T47D (cell line): ENCODE measurements around the gene TAGLN2.

DNA sequence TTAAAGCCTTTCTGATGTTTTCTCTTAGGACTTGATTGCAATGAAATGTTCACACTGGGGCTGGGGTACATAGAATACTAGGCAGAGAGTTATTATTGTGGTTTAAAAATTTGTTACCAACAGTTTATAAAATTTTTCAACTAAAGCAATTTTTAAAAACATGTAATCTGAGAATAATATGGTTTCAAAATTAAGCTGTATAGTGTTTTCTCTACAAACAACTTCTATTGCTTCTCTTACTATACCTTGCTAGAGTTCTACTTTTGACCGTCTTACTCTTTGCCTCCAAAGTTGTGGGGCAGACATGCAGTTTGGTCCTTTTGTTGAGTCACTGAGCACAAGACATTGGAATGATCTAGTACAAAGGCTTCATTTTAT lies 28.6 kb downstream of the OR10J1 start:
- RRBS = no CpG with 5 or more reads among the region's 1 CpG

DNA sequence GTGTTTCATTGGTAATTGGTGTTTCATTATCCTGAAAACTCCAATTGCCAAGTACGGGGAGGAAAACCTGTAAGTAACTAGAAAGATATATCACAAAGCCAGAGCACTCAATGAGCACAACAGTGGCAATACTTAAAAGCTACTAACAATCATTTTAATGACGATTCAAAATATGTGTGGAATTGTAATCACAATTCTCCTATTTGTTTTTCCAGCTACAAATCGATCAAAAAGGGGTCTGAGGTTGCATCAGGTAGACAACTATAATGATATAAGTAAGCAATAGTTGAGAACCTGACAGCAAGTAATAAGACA lies 1.3 kb downstream of the APCS start:
- RRBS = no CpG with 5 or more reads among the region's 3 CpGs

DNA sequence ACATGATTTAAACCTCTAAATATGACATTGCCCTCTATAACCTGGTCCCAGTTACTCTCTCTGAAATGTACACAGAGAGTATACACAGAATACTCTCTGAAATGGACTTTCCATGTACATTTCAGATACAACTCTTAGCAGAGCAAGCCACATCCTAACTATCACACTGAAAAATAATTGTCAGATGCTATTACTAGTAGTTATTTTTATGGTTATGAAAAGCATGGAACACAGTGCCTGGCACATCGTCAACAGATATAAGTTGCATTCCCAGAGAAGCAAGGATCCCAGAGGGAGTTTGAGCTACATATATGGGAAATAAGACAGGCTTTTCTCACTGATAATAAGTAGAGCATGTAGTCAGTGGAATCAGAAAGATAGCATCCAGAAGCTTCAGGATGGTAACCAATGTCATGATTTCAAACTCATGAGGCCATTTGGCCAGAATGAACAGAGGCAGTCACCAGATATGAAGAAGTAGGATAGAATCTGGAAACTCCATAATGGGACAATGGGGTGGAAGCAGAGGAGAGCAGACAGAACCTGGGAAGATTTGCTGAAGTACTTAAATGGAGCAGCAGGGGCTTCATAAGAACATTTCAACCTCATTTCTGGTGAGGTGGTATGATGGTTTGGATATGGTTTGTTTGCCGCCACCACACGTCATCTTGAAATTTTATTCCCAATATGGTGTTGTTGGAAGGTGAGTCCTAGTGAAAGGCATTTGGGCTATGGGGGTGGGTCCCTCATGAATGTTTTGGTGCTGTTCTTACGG lies 2.0 kb downstream of the APCS start:
- RRBS = no CpG with 5 or more reads among the region's 4 CpGs

DNA sequence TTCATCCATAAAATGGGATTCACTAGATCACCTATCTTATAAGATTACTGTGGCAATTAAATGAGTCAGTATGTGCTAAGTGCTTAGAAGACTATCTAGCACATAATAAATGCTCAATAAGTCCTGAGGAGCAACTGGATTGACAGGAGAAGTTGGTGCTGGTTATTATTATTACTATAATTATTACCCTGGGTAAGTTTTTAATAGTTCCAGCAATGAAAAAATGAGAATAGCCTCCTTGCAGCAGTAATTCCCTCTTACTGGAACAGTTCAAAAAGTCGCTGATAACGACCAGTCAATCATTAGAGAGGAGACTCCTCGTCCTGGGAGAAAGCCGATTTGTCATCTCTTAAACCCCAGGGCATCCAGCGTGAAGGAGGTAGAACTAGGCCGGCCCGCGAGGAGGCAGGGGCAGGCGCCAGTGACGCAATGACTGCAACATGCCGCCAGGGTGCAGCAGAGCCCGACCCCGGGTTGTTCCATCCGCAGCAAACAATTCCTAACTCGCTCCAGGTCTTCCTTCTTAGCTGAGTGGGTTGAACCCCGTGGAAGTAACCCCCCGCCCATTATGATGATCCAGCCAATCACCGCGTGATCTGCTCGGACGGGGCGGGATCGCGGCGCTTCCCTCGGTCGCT lies 407 bp upstream of the DUSP23 start:
- RRBS = 2% methylated on average over 8 of the region's 27 CpGs

DNA sequence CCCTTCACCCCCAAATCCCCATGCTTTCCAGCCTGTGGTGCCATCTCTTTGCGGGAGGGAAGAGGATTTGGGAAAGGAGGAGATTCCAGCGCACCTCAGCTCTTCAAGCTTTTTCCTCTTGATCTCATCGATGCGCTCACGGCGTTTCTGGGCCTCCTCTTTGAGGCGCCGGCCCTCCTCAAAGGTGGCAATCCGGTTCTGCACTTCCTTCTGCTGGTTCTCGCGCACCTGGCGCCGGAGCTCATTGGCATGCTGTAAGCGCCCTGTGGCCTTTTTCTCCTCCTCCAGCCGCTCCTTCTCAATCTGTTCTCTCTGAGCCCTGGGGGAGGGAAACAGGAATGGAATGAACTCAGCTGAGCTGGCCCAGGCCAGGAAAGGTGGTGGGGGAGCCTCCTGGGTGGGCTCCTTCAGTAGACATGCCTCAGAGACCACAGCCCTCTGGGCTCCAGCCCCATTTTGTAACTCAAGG lies 10.4 kb upstream of the VSIG8 start:
- RRBS = 71% methylated on average over 3 of the region's 15 CpGs

- RRBS = no CpG with 5 or more reads among the region's 9 CpGs
These were observed 14.1 kb upstream of the VSIG8 start for GRCh38 chr1:159876605-159877007.

- RRBS = no CpG with 5 or more reads among the region's 6 CpGs
These were observed 2.5 kb downstream of the TAGLN2 start for GRCh38 chr1:159922820-159923115.

DNA sequence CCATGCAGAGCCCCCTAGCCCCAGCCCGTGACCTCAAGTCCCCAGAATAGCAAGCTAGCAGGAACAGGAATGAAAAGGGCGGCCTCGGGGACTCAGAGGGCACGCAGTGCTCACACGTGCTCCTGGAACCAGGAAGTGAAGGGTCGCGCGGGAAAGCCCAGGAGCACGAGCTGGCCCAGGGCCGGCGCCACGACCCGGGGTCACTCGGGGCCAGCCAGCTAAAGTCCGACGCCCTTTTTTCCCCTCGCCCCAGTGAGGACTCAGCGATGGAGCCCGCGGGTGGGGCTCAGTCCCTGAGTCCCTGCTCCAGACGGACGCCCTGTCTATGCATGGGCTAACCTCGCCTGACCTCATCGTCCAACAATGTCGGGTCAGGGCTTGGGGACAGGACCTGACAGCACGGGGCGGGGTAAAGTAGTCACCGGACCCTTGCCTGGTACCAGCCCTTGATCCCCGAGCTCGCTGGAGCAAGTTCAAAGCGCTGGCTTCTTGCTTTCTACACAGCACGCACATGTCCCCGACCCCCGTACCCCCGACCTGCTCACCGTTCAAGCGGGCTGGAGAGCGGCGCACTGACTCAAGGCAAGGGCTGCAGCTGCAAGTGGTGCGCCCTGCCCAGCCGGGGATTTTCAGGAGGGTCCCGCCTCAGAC lies at the start of gene TAGLN2:
TSS of gene TAGLN2 (minus strand) at position 603 of the 651 bp plus-strand sequence.
- RRBS = 0% methylated on average over 2 of the region's 42 CpGs

DNA sequence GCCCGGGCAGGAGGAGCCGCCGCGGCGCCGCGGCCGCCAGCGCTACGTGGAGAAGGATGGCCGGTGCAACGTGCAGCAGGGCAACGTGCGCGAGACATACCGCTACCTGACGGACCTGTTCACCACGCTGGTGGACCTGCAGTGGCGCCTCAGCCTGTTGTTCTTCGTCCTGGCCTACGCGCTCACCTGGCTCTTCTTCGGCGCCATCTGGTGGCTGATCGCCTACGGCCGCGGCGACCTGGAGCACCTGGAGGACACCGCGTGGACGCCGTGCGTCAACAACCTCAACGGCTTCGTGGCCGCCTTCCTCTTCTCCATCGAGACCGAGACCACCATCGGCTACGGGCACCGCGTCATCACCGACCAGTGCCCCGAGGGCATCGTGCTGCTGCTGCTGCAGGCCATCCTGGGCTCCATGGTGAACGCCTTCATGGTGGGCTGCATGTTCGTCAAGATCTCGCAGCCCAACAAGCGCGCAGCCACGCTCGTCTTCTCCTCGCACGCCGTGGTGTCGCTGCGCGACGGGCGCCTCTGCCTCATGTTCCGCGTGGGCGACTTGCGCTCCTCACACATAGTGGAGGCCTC lies 2.8 kb downstream of the KCNJ9 start:
- RRBS = 39% methylated on average over 11 of the region's 65 CpGs

GRCh38 chr1:160095516-160096458 lies 2.6 kb downstream of the IGSF8 start:
- RRBS = no CpG with 5 or more reads among the region's 3 CpGs

DNA sequence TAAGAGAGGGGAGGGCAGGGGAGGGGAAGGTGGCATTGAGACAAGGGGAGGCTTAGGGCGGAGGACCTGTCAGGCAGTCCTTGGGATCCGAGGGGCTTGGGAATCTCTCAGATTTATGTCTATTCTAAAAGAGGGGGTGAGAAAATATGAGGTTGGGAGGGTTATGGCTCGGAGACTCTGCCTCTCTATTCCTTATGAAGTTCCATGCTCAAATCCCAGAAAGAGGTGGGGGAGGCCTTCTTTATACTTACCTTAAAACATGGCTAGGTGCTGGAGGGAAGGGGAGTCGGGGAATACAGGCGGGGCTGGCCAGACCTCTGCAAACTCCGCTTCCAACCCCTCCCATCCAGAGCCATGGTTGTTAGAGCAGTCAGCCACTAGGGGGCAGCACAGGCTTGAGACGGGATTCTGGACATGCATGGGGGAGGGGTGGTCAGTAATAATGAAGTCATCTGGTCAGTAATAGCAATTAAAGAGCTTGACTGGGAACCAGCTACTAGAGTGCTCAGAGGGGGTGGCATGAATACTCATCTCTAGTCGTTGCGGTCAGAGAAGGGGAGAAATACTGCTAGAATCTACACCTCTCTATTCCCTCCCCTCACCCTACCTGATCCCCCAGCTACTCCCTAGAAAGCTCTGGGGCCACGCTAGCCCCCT lies 2.6 kb downstream of the CASQ1 start:
- RRBS = no CpG with 5 or more reads among the region's 10 CpGs

GRCh38 chr1:160209310-160210319 lies 4.4 kb downstream of the PEA15 start:
- RRBS = no CpG with 5 or more reads among the region's 9 CpGs

DNA sequence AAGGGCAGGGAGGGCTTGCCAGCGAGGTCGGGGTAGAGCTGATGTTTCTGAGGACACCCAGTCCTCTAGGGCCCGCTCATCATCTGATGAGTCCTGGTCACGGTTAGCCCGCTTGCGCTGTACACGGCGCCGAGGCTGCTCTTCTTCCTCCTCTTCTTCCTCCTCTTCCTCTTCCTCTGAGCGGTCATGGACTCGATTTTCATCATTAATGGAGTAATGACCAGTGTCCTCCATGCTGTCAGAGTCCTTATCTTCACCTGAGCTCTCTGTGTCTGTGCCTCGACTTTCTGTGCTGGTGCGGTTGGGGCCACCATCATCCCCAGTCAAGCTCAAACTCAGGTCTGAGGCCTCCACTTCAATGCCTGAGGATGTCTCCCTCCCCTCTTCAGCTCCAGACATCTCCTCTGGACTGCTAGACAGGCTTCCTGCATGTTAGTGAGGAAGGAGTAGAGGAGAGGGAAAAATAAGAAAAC lies 22.4 kb downstream of the DCAF8 start:
- RRBS = no CpG with 5 or more reads among the region's 13 CpGs

DNA sequence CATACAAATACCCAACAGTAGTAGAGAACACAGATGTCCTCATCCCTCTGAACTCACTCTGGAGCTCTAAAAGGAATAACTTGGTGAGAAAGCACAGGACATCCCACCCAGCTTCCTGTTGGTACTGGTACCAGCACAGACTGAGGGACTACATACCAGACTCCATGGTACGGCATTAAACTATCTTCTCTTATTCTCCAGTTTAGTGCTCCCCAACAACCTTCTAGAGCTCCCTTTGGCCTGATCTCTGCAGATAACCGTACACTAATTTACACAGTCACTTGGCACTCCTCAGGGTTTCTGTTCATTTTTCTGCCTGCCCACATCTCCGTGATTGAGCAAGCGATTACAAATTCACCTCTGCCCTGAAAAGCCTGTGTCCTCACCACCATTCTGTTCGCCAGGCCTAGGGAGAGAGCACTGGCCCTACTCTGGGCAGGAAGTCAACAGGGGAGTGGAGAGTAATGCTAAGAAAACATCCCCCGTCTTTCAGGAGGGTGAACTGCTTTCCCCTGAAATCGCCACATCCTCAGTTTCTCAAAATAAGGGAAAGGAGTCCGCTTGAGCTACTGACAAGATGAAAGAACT lies 864 bp downstream of the PEX19 start:
- RRBS = no CpG with 5 or more reads among the region's 8 CpGs

DNA sequence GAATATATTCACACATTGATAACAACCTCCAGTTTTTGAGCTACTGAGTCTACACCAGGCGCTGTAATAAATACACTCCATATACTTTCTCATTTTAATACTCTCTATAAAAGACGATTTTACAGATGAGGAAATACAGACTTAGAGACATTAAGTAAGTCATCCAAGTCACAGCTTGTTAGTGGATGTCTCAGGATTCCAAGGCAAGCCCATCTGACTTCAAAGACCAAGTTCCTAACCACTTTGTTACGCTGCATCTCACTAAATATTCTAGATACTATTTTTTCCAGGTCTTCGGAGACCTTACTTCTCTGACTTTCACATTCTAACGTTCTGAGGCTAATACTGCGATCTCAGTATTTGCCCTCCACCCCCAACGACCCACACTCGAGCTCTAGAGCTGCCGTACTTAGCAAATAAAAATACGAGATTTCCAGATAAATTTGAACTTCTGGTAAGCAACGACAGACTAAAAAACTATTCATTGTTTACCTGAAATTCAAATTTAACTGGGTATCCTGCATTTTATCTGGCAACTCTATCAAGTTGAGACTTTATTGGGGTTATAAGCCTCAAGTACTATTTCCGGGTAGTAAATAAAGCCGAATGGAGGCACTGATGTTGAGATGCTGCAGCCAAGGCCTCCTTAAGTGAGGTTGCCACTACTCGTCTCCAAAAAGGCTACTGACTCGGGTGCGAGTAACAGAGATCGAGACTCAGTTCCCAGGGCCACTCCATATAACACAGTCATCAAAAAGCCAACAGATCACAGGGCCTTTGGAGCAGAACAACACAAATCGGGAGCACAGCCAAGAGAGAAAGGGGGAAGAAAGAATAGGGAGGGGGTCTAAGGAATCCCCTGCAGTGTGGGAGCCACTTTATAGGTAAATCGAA lies 759 bp downstream of the COPA start:
- RRBS = no CpG with 5 or more reads among the region's 19 CpGs

DNA sequence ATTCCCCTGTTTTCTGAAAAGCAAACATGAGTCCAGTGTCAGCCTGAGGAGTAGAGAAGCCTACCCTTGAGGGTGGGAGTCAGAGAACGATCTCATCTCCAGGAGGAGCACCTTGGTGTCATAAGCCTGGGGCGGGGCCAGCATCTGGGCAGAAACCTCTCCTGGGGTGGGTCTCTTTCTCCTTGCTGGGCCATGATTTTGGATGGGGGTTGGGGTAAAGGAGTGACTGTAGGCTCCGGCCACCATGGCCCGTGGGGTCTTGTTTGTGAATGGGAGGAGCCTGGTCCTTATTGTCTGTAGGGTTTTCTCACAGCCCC lies 5.9 kb downstream of the VANGL2 start:
- RRBS = no CpG with 5 or more reads among the region's 4 CpGs

DNA sequence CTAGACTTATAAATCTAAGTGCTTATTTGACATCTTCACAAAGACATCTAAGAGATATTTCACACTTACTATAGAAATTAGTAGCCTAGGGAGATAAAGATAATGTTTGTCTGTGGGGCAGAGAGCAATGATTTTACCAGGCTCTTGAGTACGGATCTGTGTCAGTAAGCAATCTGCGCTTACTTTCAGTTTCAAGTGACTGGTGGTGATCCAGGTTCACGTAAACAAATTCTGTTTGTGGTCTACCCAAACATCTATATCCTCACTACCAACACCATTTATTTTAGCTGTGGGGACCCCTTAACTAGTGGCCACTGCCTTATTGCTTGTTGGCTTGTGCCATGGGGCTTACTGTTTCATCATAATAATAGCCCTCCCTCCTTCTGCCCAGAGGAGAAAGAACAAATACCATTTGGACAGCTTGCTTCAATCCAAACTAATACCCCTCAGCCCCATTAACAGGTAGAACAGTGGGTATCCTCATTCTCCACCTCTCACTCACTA lies 37.6 kb downstream of the VANGL2 start:
- RRBS = no CpG with 5 or more reads among the region's 3 CpGs

GRCh38 chr1:160664364-160665071 lies 17.7 kb upstream of the SLAMF1 start:
- RRBS = no CpG with 5 or more reads among the region's 4 CpGs

DNA sequence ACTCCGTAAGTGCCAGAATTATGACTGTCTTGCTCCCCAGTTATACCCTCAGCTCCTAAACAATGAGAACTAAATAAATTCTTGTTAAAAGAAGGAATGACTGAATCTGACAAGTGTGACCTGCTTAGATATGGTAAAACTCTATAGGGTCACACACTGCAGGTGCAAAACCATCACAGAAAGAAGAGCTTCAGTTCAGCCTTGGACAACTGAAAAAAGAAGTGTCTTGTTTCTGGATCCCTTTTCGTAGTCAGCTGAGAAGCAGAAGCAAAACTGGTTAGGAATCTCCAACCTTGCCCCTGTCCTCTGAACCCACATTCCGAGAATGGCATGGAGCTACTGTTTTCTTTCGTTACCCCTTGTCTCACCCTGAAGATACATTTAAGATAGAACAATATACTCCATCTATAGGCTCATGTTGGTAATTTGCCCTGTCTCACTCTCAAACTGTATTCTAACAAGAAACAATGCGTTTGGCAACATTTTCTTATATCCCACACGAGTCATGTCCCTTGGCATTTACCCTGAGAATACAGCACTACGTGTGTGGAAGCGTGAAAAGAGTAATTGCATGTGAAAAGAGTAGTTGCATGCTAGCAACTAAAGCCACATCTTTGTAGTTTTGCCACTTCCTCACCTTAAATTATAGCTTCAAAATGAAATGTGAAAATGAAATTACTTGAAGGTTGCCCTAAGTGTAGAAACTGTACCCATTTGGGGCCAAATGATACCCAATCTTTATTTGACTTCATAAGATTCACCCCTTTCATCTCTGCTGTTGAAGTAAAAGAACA lies 5.2 kb downstream of the SLAMF7 start:
- RRBS = no CpG with 5 or more reads among the region's 8 CpGs

- RRBS = no CpG with 5 or more reads among the region's 1 CpG
These were observed 19.8 kb upstream of the LY9 start for GRCh38 chr1:160776080-160776756.